Urinary bladder (tissue), 3 donors: ENCODE data around the genes ZNF675 and PDCD5.

- PRO-cap: bidirectional peak, plus-strand start at chr19:23687317, minus-strand start at chr19:23687208
- RAMPAGE, long total RNA: start-site peak on the minus strand at chr19:23687146-23687187, 102 and 72 reads in 2 replicates
These were observed at the start of gene ZNF675 for GRCh38 chr19:23687096-23687508. Gene ZNF675, minus strand, starts transcription at chr19:23687212.

- PRO-cap: no peak
- RAMPAGE, long total RNA: no peak
These were observed 72.0 kb downstream of the ZNF726 start for GRCh38 chr19:23986620-23987141.

DNA sequence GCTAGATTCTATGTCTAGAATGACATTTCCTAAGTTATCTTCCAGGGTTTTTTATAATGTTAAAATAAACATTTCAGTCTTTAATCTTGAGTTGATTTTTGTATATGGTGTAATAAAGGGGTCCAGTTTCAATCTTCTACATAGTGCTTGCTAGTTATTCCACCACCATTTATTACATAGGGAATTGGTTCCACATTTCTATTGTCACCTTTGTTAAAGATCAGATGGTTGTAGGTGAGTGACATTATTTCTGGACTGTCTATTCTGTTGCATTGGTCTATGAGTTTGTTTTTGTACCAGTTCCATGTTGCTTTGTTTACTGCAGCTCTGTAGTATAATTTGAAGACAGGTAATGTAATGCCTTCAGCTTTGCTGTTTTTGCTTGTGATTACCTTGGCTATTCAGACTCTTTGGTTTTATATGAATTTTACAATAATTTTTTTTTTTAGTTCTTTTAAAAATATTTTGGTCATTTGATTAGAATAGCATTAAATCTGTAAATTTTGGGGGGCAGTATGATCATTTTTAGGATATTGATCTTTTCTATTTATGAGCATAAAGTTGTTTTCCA lies 6.5 kb downstream of the ZNF254 start:
- PRO-cap: no peak
- RAMPAGE, long total RNA: no peak

- PRO-cap: unidirectional peak, minus-strand start at chr19:28138817
- RAMPAGE, long total RNA: no peak
These were observed 1074.3 kb downstream of the UQCRFS1 start for GRCh38 chr19:28138652-28139002.

DNA sequence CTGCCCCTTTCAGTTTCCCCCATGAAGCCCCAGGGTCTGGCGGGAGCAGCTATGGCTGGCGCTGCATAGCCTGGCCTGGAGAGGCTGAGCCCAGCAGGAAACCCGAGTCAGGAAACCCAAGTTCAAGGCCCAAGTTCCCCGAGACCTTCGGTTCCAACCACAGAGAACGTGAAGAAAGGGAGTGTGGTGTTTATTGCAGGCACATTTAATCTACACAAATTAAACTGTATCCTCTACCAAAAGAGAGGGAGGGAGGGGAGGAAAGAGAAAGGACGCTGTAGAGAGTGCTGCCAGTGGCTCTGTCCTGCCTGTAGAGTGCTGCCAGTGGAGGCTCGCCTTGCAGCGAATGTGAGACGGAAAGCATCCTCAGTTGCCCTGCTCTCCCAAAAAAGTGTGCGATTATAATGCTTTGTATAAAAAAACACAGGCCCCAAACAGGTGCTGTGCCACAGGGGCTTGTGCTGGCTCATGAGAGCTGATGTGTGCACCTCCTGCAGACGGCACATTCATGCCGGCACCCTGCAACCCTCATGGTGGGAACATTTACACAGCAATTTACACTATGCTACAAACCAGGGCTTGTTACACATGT lies 16.3 kb downstream of the POP4 start:
- PRO-cap: no peak
- RAMPAGE, long total RNA: no peak

GRCh38 chr19:29623707-29624321 lies 17.7 kb downstream of the POP4 start:
- PRO-cap: no peak
- RAMPAGE, long total RNA: no peak

- PRO-cap: no peak
- RAMPAGE, long total RNA: no peak
These were observed 136.2 kb upstream of the ZNF536 start for GRCh38 chr19:30235940-30236516.

GRCh38 chr19:31066355-31066881 lies 282.8 kb downstream of the TSHZ3 start:
- PRO-cap: no peak
- RAMPAGE, long total RNA: no peak

DNA sequence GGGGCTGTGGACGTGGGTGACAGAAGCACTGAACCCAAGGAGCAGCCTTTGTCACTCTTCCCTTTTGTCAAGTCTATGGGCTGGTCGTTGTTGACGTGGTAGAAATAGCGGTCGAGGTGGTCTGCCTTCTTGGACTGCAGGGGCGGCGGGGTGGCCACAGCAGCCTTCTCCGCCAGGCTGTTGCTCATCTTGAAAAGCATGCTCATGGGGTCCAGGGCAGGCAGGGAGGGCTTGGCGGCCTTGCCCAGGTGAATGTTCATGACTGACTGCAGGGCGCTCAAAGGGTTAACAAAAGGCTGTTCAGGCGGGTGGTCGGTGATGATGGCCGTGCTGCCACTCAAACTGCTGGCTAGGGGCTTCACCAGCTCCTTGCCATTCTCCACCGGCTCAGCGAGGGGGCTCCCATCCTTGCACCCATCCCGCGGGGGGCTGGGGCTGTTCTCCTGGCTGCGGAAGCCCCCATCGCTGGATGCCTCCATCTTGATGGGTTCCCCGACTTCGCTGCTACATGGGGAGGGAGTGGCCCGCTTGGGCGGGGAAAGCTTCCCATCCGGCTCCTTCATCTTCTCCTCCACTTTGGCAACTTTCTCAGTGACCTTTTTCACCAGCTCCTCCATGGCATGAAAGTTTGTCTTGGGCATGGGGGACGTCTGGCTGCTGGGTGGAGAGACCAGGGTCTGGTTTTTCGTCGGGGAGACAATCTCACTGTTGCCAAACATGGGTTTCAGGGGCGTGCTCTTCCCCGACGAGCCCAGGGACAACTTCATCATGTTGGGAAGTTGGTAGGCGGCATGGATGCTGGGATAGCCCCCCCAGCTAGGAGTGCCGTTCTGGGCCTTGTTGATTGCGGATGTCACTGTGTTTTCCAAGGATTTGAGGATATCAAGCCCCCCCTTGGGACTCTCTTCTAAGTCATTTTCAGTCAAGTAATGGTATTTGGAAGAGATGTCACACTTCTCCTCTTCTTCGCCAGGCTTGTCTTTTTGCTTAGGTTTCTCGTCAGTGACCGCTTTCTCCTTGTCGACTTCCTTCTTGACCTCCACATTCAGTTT lies 71.6 kb downstream of the TSHZ3 start:
- PRO-cap: no peak
- RAMPAGE, long total RNA: no peak

GRCh38 chr19:31353011-31353860 lies 4.0 kb upstream of the TSHZ3 start:
- PRO-cap: bidirectional peak, plus-strand start at chr19:31353511, minus-strand start at chr19:31353235
- RAMPAGE, long total RNA: no peak

- PRO-cap: no peak
- RAMPAGE, long total RNA: no peak
These were observed 485.9 kb upstream of the TSHZ3 start for GRCh38 chr19:31835158-31835511.

GRCh38 chr19:32345761-32346806 lies 674 bp downstream of the ZNF507 start:
- PRO-cap: no peak
- RAMPAGE, long total RNA: no peak

DNA sequence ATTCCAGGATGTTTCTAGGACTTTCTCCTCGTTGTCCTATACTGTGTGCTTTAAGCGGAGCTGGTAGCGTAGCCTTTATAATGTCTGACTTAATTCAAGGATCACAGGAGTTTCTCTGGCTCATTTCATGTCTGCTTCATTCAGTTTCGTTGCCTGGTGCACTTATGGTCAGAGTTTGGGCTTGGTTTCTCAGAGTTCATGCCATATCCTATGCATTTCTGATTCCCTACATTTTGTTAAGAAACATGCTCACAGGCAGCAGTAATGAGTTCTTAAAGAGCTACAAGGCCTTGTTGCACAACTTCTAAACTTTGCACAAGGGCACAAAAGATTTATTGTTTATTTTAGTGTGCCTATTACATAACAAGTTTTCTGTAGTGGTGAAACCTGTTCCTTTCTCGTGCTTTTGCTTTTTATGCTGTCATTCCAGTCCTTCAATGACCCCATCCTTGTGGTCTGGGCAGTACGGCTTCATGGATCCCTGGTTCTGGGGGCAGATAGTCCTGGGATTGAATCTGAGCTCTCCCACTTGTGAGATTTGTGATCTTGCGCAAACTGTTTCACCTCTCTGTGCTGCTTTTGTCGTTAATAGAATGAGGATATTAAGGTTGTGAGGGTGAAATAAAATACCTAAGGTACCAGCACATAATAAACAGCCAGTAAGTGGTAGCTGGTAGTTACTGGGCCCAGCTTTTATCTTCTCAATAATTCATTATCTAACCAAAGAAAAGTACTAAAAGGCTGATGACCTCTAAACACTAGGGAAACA lies 17.8 kb downstream of the ZNF507 start:
- PRO-cap: no peak
- RAMPAGE, long total RNA: no peak

DNA sequence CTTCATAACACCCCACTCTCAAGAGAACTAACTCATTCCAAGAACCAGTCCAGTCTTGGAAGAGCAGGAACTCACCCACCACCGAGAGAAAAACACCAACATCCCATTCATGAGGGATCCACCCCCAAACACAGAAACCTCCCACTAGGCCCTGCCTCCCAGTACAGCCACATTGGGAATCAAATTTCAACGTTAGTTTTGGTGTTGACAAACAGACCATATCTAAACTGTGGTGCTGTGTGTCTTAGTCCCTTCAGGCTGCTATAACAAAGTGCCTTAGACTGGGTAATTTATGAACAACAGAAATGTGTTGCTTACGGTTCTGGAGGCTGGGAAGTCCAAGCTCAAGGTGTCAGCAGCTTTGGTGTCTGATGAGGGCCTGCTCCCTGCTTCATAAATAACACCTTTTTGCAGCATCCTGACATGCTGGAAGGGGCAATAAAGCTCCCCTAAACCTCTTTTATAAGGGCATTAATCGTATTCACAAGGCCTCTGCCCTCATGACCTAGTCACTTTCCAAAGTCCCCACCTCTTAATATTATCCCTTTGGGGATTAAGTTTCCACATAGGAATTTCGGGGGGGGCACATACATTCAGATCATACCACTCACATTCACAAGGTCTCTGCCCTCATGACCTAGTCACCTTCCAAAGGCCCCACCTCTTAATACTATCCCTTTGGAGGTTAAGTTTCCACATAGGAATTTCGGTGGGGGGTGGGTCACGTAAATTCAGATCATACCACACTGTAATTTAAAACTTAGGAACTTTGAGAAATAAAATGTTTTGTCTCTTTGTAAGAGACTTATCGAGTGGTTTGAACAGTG lies 27.4 kb downstream of the ZNF507 start:
- PRO-cap: no peak
- RAMPAGE, long total RNA: no peak

DNA sequence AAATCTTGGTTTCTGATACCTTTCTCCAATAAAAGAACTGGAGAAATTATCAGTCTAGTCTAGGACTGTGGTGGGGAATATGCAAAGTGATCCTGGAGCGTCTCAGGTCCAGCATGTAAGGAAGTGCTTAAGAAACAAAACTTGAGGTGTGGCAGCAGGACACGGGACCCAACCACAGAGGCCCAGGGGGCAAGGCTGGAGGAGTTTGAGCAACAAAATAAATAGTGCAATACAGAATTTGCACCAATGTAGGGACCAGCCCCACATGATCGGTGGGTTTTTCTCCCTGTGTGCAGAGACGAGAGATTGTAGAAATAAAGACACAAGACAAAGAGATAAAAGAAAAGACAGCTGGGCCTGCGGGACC lies 29.2 kb upstream of the DPY19L3 start:
- PRO-cap: no peak
- RAMPAGE, long total RNA: no peak

DNA sequence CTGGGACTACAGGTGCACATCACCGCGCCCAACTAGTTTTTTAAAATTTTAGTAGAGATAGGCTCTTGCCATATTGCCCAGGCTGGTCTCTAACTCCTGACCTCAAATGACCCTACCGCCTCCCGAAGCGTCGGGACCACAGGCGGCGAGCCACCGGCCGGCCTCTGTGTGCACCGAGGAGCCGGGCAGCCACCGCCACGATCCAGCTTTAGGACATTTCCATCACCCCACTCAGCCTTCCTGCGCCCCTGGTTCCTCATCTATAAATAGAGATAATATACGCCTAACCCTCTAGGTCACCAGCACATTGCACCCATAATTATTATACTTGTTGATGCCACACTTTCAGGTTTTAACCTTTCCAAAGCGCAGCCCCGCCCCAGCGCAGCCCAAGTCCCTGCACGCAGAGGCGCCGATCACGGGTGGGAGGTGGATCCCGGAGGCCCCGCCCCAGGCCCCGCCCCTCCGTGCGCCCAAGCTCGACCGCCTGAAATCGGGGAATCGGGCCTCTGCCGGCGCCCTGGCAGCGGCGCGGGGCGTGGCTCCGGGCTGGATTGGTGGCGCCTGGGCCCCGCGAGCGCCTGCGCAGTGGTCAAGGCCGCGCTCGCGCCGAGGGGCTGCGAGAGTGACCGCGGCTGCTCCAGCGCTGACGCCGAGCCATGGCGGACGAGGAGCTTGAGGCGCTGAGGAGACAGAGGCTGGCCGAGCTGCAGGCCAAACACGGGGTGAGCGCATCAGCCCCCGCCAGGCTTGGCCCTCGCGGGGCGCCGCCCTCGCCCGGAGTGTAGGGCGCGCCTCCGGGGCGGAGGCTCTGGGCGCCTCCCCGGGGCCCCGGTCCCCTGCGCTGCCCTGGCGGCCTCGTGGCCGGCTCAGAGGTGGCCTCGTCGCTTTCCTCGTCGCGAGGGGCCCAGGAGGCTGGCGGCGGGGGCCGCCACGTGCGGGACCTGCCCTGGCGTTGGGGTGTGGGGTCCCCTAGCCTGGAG lies at the start of gene PDCD5:
PDCD5 (plus strand) TSS at position 588 of the 983 bp plus-strand sequence.
- PRO-cap: bidirectional peak, plus-strand start at position 595 of the sequence, minus-strand start at position 403 of the sequence
- RAMPAGE, long total RNA: start-site peak on the plus strand centred at position 616 of the sequence, 68 bp wide, 3,922 and 2,243 reads in 2 replicates

- PRO-cap: no peak
- RAMPAGE, long total RNA: no peak
These were observed 21.9 kb downstream of the ANKRD27 start for GRCh38 chr19:32652841-32653727.

GRCh38 chr19:32863993-32864396 lies 5.6 kb downstream of the SLC7A9 start:
- PRO-cap: no peak
- RAMPAGE, long total RNA: no peak

GRCh38 chr19:33062549-33063231 lies 2.0 kb downstream of the RHPN2 start:
- PRO-cap: no peak
- RAMPAGE, long total RNA: no peak

- PRO-cap: no peak
- RAMPAGE, long total RNA: no peak
These were observed 11.4 kb downstream of the CEBPA start for GRCh38 chr19:33290946-33291416.